Left lobe of liver (tissue), 1 donor: Measurements from ENCODE around the genes DTX4 and OR5A2.

DNA sequence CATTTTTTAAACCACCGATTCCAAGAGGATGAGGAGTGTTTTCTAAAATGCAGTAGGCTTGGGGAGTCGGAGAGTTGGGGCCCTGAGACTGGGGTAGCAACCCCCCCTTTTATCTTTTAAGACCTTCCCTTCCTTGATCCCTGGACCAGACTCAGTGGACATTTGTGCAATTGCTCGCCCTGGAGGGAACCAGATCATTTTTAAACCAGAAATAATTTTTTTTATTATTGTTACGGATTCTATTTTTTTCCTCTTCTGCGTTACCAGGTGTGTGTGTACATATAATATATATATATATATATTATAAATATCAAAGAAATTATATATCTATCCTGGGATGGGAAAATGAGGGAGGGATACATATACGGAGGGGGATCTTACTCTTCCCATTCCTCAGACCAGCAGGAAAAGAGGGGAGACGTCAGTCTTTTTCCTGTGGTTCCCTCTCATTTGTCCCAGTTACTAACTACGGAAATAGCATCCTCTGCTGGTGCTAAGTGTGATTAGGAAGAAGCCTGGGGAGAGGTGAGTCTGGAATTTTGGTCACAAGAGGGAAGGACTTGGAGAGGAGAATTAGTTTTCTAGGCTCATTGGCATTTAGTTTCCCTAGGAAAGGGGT, 11.8 kb downstream of the MED19 start:
- PRO-cap = no peak

GRCh38 chr11:57740814-57741078, 545 bp upstream of the SELENOH start:
- PRO-cap = no peak

DNA sequence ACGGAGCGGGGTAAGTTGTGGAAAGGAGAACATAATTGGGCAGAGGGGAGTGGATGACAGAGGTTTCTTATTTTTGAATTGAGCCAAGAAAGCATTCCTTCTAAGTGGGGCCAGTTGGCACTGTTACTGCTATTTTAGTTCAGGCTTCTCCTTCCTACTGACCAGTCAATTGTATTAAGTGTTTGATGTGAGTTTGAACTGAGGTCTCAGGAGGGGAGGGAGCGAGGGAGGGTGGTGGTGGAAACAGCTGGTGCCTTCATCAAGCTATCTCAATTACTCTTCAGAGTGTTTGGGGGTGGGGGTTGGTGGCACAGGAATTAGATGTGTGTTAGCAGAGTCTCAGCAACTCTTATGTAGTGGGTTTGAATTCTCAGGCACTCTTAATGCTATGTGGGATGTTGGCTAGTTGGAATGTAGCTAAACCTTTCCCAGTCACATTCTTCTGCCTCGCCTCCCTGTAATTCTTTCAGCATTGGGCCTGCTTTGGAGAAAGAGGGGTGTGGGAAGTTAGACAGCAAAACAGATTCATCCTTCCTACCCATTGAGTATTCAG, 14.5 kb downstream of the CTNND1 start:
- PRO-cap = no peak

DNA sequence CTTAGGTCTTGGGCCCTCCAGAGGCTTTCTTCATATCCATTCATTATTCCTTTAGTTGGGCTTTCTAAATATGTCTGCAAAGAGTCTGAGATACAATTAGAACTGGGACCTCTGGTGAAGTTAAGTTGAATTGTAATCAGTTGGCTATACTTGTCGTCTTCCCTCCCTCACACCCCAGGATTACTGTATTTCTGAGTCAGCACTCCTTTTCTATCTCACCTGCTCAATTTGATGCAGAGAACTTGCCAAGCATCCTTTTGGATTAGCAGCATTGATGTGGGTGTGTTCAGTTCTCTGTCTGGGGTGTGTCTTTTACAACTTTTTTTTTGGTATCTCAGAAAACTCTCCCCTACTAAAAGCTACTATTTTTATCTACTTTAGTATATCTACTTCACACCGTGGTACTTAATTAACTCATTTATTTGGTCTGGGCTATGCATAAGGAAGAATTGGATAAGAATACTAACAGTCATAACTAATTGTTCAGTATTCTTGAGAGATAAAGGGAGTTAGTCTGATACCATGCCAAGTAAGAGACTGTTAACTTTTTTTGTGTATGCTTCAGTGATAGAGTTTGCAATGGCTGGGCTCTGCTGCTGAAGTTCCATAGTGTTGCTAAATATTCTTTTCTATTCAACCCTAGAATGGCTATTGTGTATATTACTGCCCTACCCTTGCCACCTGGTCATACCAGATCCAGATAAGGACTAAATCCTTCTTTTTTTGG, 15.1 kb downstream of the CTNND1 start:
- PRO-cap = no peak

DNA sequence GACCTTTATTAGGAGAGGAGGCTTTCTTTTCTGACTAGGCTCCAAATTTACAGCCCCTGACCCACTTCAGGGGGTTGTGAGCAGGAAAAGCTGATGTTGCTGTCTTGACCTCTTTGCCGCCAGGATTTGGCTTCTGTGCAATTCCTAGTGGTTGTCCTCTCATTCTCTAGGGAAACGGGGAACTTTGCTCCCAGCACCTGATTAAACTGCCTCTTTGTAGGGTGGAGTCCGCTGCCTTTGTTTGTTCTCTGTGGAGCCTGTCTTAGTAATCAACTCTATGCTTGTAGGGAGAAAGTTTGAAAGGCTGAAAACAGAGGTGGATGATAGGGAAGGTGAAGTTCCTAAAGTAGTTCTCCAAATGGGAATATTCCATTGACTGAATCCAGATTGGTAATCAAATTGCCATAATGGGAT, 16.4 kb downstream of the CTNND1 start:
- PRO-cap = bidirectional peak, plus-strand start at position 244 of the sequence, minus-strand start at position 128 of the sequence

DNA sequence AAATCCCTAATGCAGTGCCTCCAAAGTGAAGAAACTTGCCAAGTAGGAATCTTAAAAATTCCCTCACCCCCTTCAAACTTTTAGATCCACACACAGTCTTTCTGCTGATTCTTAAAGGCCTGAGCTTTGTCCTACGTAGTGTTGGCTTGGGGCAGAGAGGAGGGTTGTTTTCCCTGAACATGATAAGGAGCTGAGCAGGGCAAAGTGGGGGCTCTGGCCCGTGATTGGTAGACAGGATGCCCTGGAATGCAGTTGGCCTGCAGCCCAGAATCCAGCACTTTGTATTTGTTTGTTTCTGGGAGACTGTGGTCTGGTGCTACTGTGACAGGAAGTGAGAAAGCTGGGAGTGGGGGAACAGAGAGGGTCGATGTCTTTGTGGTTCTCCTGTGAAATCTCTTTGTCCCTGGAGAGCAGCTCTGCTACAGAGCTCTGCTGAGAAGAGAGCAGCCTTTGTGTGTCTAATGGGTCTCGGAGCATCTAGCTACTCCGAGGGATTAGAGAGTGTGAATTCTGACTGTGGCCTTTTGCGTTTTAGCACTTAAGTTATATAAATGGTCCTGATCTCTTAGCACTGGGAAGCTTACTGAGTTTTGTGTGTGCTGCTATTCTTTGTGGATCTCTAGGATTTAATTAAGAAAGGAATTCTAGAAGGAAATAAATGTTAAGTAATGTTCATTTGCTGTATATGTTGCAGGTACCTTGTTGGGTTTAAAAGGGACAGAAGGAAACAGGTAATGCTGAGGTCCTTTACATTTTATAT, 17.0 kb downstream of the CTNND1 start:
- PRO-cap = bidirectional peak, plus-strand start at position 337 of the sequence, minus-strand start at position 143 of the sequence

GRCh38 chr11:57820986-57821578, 59.5 kb downstream of the CTNND1 start:
- PRO-cap = no peak

DNA sequence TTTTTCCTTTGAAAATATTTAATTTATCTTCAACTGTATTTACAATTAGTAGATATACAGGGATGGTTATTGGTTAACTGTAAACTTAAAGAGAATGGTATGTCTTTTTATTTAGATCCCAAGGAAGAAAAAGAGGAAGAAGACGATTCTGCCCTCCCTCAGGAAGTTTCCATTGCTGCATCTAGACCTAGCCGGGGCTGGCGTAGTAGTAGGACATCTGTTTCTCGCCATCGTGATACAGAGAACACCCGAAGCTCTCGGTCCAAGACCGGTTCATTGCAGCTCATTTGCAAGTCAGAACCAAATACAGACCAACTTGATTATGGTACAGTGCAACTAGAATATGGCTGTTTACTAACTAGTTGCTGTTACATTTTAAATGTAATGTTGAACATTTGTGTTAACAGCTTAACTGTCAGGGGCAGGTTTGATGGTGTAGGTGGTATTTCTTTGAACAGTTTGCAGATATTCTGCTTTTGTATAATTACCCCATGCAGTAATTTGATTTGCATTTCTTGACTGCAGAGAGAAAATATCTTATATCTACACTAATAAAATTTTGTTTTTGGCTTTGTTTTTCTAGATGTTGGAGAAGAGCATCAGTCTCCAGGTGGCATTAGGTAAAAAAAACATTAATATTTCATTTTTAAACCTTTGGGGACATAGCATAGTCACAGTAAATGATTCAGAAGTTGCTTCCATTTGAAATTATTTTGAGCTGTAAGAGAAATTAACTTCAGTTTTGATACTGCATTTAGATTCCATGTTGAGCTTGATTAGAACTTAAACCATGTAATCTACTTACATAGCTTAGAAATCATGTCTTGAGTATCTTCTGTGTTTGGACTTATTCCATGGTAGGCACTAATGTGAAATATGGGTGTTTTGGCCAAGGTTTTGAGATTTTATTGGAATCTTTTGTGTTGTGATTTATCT, 12.5 kb upstream of the CNTF start:
- PRO-cap = no peak

GRCh38 chr11:58627111-58627604, 4.7 kb downstream of the CNTF start:
- PRO-cap = no peak

GRCh38 chr11:58729943-58730296, 1.8 kb downstream of the GLYAT start:
- PRO-cap = bidirectional peak, plus-strand start at chr11:58730052, minus-strand start at chr11:58730015

- PRO-cap = no peak
Observed at GRCh38 chr11:58771837-58772387, 40.2 kb upstream of the GLYAT start.

- PRO-cap = no peak
Observed at GRCh38 chr11:59135912-59136357, 6.7 kb upstream of the FAM111A start.

GRCh38 chr11:59145410-59145810, 2.8 kb downstream of the FAM111A start:
- PRO-cap = no peak

- PRO-cap = bidirectional peak, plus-strand start at chr11:59172132, minus-strand start at chr11:59172175
Observed at GRCh38 chr11:59171864-59172699, at the start of gene DTX4. TSS of gene DTX4 (plus strand) at chr11:59172132.

DNA sequence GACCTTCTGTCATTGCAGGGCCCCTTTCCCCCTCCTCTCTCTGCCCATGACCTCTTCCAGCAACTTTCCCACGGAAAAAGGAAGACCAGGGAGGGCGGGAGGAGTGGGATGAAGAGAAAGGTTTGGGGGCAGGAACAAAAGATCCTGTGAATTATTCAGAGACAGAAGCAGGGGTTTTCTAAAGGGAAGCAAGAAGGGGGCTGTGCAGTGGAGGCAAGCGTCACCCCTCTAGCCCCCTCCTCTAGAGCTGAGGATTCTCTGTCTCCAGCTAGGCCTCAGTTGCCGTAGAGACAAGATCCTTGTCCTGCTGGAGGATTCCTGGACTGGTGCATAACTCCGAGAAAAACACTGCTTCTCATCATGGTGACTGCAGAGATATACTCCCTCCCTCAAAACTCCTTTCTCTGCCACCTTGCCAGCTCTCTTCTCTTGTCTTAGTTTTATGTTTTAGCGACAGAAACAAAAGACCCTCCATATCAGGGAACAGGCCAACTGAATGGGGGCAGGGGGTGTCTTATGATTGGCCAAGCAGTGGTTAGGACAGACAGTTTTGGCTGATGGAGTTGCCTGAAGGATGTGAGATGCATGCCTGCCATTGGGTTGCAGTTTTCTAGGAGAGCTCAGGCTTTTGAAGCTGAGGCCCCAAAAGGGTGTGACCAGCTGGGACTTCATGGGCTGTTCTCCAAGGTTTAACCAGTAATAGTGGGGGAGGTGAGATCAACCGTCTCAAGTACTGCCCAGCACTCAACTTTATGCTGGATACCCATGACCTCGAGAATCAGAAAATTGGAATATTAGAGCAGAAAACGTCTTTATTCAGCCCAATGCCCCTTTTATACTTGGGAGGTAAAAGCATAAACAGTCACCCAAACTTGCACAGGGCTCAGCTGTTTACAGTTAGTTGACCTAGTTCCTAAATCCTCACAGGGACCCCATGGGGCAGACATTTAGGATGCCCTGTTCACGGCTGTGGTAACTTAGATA, 13.3 kb downstream of the DTX4 start:
- PRO-cap = no peak

- PRO-cap = no peak
Observed at GRCh38 chr11:59224119-59225055, 11.7 kb upstream of the MPEG1 start.

- PRO-cap = no peak
Observed at GRCh38 chr11:59426311-59426855, at the start of gene OR5A2. TSS of gene OR5A2 (minus strand) at chr11:59426413.

- PRO-cap = no peak
Observed at GRCh38 chr11:59573068-59573818, 42.3 kb downstream of the OSBP start.

GRCh38 chr11:59603728-59604107, 11.9 kb downstream of the OSBP start:
- PRO-cap = no peak

DNA sequence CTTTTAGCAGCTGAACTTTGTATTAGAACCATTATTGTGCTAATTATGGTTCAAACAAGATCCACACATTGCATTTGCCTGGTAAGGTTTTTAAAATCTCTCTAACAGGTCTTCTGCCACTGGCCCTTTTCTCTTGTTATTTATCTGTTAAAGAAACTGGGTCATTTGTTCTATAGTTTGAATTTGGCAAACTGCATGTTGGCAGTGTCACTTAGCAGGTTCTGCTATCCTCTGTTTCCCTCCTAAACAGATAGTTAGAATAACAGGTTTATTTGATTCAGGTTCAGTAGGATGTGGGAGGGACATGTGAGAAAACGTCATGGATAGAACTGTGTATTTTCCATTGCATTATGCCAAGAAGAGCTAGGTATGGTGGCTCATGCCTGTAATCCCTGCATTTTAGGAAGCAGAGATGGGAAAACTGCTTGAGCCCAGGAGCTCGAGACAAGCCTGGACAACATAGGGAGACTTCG, 24.4 kb downstream of the PATL1 start:
- PRO-cap = unidirectional peak, minus-strand start at position 244 of the sequence